ReNcell CX (cell line): ENCODE measurements around the genes SMARCC1, CDC25A, CAMP and NCKIPSD.

DNA sequence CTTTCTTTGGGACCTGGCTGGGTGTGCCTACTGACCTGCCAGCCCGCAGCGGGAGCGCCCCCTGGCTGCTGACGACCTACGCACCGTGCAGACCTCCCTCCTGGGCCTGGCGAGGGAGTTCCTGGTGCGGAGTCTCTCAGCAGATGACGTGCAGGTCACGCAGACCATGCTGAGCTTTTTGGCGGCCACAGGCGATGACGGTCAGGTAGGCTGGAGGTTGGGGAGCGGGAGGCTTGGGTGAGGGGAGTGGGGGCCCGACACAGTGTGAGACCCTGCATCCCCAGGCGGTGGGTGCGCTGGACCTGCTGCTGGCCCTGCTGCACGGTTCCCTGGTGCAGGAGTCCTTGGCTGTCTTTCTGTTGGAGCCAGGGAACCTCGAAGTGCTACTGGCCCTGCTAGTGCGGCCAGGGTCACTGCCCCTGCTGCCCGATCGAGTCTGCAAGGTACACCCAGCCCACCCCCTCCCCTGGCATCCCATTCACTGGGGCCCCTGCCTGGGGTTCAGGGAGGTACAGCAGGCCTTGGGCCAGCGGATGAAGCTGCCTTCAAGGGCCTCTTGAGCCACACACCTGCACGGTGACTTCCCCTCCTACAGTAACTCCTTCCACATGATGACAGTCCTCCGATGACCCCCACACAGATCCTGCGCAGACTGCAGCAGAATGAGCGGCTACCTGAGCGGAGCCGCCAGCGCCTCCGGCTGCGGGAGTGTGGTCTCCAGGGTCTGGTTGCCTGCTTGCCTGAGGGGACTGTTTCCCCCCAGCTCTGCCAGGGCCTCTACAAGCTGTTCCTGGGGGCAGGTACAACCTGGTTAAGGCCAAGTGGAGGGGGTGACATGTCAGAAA lies 19.4 kb downstream of the NBEAL2 start:
- PRO-cap = no peak

DNA sequence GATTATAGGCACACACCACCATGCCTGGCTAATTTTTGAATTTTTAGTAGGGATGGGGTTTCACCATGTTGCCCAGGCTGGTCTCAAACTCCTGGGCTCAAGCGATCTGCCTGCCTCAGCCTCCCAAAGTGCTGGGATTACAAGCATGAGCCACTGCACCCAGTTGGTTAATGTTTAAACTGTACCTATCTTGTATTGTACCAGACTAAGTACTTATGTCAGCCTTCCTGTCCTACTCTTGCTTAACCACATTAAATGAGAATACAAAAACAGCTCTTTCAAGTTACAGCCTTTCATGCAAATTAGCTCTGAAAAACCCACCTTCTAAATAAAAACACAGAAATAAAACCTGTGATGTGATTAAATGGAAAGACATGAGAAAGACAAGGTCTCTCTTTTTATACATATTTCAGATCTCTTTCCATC lies 22.8 kb downstream of the SETD2 start:
- PRO-cap = no peak

- PRO-cap = no peak
These were observed 1.4 kb downstream of the SETD2 start for GRCh38 chr3:47162534-47162953.

DNA sequence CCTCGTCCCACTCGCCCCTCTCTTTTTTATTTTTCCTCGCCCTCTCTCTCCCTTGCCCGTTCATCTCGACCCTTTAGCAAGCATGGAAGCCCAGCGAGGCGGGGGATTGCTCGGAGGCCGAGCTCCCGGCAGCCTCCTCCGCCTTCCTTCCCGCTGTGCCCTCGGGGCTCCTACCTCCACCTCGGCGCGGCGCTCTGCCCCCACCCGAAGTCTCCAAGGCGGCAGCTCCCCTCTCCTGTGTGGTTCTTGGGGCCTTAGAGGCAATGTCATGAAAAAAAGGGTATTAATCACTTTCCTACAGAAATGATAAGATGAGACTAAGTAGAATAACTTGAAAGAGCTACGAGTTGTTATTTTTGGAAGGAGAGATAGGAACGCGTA lies 703 bp upstream of the SETD2 start:
- PRO-cap = bidirectional peak, plus-strand start at position 71 of the sequence, minus-strand start at position 166 of the sequence

DNA sequence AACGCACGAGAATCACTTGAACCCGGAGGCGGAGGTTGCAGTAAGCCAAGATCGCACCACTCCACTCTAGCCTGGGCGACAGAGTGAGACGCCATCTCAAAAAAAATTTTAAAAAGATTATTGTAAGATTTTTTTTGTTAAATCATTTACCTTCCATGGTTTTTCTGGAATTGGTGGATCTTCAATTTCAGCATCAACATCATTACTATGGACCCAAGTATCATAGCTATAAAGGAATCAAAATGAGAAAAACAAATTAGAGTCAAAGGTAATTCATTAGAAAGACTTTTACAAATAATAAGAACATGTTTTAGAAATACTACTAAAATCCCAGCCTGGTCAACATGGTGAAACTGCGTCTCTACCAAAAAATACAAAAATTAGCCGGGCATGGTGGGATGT lies 67.4 kb downstream of the SMARCC1 start:
- PRO-cap = no peak

GRCh38 chr3:47781589-47782692 lies at the start of gene SMARCC1:
Gene SMARCC1 (minus strand): TSS chr3:47781893.
- PRO-cap = bidirectional peak, plus-strand start at chr3:47782060, minus-strand start at chr3:47781813

- PRO-cap = no peak
These were observed 24.3 kb downstream of the DHX30 start for GRCh38 chr3:47827220-47827671.

GRCh38 chr3:47852558-47853036 lies 49.7 kb downstream of the DHX30 start:
- PRO-cap = no peak

DNA sequence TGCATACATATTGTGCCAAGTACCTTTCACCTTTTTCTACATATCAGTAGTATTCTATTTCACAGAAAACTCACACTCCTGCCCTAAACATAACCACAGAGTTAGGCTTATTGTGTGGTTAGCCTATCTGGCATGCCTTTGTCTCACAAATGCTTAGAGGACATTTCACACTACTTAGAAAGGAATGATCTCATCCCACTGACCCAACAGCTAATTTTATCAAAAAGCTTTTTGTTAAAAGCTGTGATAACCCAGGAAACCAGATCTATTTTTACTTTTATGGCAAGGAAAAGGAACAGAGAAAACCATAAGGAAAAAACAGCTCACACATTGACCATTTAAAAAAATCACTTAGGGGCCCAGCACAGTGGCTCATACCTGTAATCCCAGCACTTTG lies 17.8 kb upstream of the MAP4 start:
- PRO-cap = no peak

- PRO-cap = bidirectional peak, plus-strand start at chr3:48188070, minus-strand start at chr3:48187978; unidirectional peak, minus-strand start at chr3:48188172; bidirectional peak, plus-strand start at chr3:48188734, minus-strand start at chr3:48188370
These were observed at the start of gene CDC25A for GRCh38 chr3:48187856-48188466. Gene CDC25A (minus strand): TSS chr3:48188417.

DNA sequence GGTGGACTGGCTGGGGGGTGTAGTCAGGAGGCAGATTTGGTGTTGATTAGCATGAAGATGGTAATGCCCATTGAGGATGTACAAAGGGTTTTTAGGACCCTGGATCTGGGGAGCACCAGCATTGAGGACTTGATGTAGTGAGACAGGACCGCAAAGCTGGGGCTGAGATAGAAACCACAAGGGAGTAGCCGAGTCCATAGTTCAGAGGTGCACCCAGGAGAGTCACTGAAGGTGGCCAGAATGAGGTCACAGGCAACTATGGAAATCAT lies 2.7 kb upstream of the CDC25A start:
- PRO-cap = no peak

- PRO-cap = no peak
These were observed at the start of gene CAMP for GRCh38 chr3:48222641-48223697. Gene CAMP (plus strand): TSS chr3:48223495.

GRCh38 chr3:48267893-48269134 lies 27.4 kb downstream of the ZNF589 start:
- PRO-cap = no peak

DNA sequence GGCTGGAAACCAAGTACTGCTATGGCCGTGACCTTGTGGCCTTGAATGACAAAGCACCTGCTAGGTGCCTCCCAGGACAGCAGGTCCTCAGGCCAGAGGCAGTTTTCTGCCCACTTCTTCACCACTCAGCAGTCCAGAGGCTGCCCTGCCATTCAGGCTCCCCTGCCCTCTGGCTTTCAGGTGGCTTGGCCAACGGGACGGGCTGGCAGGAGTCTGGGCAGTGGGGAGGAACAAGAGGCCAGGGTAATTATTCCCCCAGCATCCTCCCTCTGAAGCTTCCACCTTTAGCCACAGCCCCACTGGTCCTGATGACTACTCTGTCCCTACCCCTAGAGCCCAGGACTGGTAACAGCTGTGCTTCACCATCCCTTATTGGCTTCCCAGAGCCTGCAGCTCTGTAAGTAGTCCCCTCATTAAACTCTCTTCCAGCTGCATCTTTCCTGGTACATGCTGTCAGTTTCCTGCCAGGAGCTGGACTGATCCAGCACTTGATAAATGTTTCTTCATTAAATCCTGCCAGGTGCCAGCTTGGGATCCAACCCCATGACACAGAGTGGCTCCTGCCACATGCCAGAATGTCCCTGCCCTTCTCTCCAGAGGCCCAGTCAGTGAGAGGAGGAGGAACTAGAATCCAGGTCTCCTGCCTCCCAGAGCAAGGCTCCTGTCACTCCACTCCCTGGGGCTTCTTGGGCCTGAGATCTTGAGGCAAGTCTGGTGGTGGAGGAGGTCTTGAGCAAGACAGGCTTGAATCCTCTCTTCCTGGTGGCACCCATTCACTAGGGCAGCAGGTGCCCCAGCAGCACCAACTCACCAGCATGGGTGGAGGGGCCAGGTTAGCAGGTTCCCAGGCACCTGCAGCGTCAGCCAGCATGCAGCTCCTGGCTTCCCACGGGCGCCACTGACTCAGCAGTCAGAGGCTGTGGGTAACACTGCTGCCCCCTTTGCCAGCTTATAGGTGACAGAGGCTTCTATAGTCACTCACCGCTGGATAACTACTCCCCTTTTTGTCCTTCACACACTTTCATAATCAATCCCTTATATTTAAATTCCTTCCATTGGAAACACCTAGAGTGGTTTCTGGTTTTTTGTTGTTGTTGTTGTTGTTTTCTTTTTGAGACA lies 27.5 kb downstream of the FBXW12 start:
- PRO-cap = no peak

DNA sequence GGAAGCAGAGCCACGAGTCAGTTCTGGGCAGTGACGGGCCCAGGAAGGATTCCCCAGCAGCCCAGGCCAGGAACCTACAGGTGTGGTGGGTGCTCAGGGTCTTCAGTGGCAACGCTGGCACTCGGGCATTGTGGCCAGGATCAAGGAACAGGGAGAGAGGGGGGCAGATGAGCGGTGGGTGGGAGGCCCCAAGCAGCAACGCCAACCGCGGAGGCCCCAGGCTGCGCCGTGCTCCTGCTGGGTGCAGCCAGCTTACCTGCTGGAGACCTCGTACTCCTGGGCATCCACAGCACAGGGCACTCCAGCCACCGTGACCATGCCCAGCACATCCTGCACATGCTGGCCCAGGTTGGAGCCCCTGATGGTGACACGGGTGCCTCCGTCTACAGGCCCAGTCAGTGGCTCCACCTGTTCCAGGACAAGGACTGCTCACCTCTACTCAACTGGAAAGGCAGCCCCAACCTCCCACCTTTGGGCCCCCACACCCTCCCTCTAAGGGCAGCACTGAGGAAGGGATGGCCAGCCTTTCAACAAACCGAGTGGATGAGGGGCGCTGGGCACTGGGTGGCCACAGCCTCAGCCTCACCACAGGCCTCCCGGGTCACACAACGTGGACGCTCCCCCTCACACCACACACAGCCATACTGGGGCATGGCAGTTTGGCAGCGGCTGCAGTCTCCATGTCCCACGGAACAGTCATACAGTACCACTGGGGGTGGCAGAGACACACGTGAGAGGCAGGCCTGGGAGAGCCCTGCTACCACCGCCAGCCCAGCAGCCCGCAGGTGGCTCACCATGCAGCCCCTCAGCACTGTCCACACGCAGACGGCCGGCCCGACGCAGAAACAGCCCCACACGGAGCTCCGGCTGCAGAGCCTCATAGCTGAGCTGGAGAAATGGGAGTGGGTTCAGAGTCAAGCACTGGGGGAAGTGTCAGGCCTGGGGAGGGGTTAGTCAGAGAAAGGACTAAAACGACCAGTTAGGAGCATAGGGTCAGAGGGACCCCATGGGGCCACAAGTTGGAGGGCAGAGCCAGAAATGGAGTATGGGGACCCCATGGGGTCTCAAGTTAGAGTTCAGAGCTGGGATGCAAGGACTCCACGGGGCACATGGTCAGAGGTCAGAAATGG lies 11.9 kb downstream of the PLXNB1 start:
- PRO-cap = no peak

GRCh38 chr3:48428171-48429194 lies 1.4 kb downstream of the PLXNB1 start:
- PRO-cap = no peak

GRCh38 chr3:48503380-48503776 lies 596 bp downstream of the SHISA5 start:
- PRO-cap = bidirectional peak, plus-strand start at chr3:48503540, minus-strand start at chr3:48503293

DNA sequence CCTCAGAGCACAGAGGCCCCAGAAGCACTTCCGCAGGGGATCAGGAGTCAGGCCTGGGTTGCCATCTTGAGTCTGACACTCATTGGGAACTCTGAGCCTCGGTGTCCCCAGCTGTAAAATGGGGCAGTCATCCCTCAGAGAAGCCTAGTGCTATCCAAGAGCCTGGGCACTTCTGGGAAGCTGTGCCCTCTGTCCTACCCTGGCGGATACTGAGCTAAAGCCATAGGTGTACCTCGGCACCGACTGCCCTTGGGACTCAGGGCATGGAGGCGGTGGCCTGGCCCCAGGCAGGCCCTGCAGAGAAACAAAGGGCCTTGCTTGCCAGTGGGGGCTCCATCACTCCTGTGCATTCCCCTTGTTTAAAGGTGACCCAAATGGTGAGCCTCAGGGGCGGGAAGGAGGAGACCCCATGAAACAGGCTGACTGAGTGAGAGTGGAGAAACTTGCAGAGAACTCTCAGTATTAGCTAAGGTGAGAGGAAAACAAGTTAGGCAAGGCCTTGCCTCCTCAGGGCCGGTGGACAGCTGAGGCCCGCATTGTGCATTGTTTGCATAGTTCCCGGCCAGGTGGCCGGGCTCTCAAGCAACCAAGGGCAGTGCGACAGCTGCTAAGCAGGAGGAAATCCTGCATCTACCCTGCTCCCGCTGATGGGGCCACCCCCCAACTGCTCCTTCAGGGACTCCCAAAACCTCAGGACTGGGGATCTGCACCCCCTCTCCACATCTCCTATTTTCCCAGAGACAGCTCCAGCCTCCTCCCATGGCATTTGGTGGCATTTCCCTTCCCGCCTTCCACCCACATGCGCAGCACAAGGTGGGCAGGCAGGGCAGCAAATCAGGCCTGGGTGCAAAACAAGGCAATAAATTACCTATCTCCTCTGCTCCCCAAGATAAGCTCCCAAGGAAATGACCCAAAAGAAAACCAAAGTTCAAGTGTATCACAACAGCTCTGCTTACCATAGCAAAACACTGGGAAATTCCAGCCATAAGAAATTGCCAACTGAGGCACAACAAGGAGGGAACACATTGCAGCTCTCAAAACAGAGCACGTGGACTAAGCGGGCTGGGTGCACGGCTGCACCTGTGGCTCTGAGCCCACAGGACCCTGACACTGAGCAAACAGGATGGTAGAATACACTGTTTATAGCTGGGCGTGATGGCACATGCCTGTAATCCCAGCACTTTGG lies 4.2 kb downstream of the PFKFB4 start:
- PRO-cap = no peak

DNA sequence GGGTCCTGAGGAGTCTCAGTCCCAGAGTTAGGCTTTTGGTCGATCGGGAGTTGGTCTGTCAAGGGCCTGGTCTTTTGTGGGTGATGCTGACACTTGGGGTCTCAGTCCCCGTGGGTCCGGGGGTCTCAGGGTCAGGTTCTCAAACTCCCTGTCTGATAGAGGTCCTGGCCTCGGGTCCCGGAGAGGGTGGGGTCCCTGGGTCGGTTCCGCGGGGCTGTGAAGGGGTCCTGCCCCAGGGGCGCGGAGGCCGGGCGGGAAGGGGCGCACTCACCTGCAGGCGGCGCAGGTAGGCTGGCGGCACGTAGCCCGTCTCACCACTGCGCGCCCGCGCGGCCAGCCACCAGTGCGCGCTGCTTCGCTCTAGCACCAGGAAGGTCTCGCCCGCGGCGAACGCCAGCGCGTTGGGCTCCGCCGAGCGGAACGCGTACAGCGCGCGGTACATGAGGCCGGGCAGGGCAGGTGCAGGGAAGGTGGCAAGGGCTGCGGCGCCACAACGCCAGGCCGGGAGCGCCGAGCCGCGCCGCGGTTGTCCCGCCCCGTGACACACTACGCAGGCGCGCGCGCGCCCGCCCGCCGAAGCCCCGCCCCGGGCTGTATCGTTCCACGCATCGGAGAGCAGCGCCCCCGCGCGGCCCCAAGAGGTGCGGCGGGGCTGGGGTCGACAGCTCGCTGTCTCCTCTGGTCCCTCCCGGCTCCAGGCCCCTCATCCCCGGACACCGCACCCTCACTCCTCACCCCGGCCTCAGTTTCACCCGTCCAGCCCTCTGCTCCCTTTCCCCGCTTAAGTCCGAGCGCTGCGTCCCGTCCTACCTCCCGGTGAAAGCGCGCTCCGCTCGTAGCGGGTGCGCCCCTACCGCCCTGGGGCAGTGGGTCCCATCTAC lies at the start of gene NCKIPSD:
NCKIPSD (minus strand) TSS at position 550 of the 881 bp plus-strand sequence.
- PRO-cap = bidirectional peak, plus-strand start at position 646 of the sequence, minus-strand start at position 503 of the sequence

GRCh38 chr3:48686247-48686494 lies 456 bp upstream of the NCKIPSD start:
- PRO-cap = no peak